Astrocyte (in vitro differentiated cells and primary cell): ENCODE data around the genes GZMA and GPX8.

DNA sequence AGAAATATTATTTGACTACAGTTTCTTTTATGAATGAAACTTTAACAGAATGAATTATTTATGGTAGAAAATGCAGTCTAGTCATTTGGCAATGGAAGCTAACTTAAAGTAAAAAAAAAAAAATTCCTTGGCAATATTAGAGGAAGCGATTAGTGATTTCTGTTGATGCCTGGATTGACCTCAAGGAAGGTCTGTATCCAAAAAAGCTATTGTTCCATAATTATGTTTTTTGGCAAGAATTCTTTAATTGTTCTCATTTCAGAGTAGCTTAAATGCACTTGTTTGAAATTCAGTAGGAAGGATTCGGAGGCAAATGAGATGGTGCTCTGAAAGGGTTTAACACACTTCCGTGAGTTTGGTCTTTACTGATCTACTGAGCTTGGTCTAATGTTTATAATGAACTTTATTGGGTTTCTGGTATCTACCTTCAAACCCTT lies 61.8 kb downstream of the ITGA1 start:
- PRO-cap = no peak
- RRBS, 2 experiments = no CpG with 5 or more reads among the region's 3 CpGs

GRCh38 chr5:52892204-52892655 lies 96.9 kb upstream of the ITGA2 start:
- PRO-cap = no peak
- RRBS, 2 experiments = no CpG with 5 or more reads among the region's 3 CpGs

- PRO-cap = no peak
- RRBS, 2 experiments = no CpG with 5 or more reads among the region's 5 CpGs
Measured at GRCh38 chr5:52955736-52956315, 33.3 kb upstream of the ITGA2 start.

GRCh38 chr5:53483955-53484555 lies 3.6 kb downstream of the FST start:
- PRO-cap = no peak
- RRBS, 2 experiments = no CpG with 5 or more reads among the region's 5 CpGs

DNA sequence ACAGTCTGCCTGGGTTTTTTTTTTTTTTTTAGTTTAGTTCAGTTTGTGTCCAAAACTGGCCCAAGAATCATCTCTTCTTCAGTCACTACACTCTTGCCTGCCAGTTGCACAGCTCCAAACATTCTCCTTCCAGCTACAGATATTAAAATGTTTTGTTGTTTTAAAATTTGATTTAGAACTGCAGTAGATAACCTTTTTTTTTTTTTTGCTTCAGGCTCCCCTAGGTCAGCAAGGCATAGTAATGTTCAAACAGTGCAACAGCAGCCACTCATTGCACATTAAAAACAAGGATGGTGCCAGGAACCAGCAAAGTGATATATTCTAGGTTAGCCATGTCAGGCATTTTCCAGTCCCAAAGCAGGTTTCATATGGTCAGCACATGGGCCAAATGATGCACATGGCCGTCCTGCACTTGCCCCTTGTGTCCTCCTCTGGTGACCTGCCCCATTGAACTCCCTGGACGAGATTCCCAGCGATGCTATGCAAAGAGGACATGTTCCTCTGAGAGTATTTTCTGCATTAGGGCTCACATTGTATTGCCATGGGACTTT lies 173.4 kb downstream of the ARL15 start:
- PRO-cap = no peak
- RRBS, 2 experiments = no CpG with 5 or more reads among the region's 3 CpGs

DNA sequence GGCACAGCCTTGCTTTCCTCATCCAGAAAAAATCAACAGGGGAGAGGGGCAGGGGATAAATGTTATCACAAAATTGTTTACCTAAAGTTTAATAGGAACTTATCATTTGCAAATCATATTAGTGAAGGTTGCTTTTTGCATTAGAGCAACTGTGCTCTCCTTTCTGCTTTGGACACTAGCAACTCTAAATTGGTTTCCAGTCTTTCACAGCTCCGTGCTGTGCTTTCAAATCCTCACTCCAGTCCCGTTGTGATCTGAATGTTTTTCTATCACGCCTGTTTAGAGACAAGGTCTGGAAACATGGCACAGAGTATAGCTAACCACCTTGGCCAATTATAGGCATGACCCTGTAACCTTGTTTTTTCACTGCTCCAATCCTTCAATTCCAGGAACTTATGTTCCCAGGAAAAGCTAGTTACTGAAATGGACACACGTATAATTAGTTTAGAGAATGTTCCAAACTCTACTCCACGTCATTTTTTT lies 55.6 kb downstream of the ARL15 start:
- PRO-cap = no peak
- RRBS, 2 experiments = no CpG with 5 or more reads among the region's 5 CpGs

DNA sequence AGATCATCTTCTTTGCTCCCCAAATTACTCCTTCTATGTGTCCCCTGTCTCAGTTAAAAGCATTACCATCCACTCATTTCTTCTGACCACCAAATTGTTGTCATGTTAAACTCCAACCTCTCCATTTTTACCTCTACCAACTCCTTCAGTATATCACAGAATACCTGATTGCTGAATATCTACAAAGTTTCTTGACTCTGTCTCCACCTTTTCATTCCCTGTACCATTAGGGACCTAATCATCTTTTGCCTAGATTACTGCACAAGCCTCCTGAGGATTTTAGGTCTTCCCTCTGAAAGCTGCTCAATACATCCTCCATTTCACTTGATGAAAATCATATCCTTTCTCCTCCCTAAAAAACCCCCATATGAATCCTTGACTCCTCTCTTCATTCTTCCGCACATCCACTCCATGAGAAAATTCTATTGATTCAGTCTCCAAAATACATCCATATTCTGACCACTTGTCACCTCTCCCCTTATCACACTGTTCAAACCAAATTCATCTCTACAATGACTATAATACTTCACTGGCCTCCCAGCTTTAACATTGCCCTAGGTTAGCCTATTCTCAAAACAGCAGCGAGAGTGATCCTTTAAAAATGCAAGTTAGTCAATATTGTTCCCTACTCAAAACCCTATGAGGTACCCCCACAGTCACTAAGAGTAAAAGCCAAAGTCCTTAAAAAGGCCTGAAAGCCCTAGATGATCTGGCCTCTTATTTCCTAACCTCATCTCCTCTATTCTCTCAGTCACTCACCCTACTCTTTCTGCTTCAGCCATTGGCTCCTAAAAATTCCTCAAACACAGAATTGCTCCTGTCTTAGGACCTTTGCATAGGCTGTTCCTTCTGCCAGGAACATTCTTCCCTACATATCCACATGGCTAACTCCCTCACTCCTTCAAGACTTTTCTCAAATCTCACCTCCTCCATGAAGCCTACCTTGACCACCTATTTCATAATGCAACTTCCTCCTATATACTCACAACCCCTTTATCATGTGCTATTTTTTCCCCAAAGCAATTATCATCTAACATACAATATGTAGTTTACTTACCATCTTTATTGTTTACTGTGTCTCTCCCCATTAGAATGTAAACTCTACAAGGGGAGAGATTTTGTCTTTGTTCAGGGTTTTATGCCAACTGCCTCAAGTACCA lies 46.1 kb downstream of the ARL15 start:
- PRO-cap = no peak
- RRBS, 2 experiments = no CpG with 5 or more reads among the region's 2 CpGs

DNA sequence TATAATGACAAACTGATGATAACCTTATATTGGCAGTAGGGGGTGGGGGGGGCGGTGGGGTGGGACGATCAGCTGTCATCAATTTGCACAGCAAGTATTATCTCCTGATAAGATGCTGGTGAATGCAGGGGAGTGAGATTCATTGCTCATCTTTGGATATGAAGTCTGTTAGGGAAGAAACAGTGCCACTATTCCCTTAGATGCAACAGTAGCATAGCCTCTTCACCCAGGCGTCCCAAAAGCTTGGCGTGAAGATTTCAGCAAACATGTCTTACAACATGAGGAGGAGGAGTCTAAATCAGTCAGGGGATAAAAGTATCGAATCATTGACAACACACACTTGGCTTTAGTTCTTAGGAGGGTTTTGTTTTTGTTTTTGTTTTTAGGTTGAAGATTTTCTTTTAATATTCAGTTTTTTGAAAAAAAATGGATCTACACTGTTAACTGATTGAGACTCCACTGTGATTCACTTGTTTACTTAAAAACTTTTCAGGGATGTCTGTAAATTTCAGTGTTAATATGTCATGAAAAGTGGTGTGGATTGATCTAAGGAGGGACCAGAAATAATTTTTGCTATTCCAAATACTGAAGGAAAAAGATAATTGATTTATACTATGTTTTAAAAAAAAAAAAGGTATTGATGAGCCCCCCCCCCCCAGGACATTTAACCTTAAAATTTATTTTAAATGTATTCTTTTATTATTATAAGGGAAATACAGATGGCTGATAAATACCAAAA lies 26.6 kb downstream of the SNX18 start:
- PRO-cap = no peak
- RRBS, 2 experiments = no CpG with 5 or more reads among the region's 5 CpGs

DNA sequence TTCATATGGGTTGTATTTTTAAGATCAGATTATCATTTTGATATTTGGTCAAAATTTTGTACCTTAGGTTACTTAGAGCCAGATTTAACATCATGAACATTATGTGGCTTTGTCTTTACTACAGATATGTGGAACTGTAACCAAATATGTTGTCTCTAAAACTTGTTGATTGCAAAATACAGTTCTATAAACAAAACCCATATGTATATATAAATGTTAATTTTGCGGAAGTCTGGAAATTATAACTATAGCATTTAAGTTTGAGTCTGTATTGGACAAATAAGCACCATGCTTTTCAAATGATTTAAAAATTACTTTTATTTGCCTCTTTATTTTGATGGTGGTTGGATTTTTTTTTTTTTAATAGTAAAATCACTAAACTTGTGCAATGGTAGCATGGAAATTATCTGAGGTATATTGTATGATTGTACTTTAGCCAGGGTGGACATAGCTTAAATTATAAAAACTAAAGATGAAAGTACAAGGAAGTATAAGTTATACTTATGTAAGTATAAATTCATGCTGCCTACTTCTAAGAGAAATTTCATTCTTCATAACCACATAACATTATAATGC lies 27.6 kb downstream of the SNX18 start:
- PRO-cap = no peak
- RRBS, 2 experiments = no CpG with 5 or more reads among the region's 1 CpG

- PRO-cap = no peak
- RRBS, 2 experiments = no CpG with 5 or more reads among the region's 9 CpGs
Measured at GRCh38 chr5:54901173-54901784, 84.1 kb downstream of the ESM1 start.

- PRO-cap = no peak
- RRBS, 2 experiments = no CpG with 5 or more reads among the region's 5 CpGs
Measured at GRCh38 chr5:55102328-55102957, at the start of gene GZMA. Gene GZMA, plus strand, starts transcription at chr5:55102646.

DNA sequence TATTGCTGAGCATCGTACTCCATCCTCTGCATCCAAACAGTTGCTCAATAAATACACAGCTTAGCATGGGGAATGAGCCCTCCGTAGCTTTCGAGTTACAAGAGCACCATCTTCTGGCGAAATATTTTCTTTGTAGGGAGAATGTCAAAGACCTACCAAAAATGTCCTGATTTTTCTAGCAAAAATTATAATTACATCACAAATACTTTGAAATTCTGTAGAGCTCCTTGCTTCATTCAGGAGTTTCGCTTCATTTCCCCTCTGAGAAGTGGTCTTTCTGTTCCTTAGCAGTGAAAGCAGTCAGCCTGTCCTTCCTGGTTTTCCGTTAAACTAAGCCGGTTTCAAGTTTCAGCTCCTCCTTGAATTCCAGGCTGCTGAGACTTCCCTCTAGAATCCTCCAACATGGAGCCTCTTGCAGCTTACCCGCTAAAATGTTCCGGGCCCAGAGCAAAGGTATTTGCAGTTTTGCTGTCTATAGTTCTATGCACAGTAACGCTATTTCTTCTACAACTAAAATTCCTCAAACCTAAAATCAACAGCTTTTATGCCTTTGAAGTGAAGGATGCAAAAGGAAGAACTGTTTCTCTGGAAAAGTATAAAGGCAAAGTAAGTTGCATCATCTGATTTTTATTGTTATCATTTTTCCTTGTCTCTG lies at the start of gene GPX8:
Gene GPX8, plus strand, starts transcription at position 381 of the 655 bp plus-strand sequence.
- PRO-cap = bidirectional peak, plus-strand start at position 429 of the sequence, minus-strand start at position 332 of the sequence
- RRBS, 2 experiments = 2% methylated on average over 3 of the region's 10 CpGs; no CpG with 5 or more reads in 1 of the 2 experiments

- PRO-cap = no peak
- RRBS, 2 experiments = no CpG with 5 or more reads among the region's 3 CpGs
Measured at GRCh38 chr5:55435967-55436421, 98.8 kb downstream of the PLPP1 start.

DNA sequence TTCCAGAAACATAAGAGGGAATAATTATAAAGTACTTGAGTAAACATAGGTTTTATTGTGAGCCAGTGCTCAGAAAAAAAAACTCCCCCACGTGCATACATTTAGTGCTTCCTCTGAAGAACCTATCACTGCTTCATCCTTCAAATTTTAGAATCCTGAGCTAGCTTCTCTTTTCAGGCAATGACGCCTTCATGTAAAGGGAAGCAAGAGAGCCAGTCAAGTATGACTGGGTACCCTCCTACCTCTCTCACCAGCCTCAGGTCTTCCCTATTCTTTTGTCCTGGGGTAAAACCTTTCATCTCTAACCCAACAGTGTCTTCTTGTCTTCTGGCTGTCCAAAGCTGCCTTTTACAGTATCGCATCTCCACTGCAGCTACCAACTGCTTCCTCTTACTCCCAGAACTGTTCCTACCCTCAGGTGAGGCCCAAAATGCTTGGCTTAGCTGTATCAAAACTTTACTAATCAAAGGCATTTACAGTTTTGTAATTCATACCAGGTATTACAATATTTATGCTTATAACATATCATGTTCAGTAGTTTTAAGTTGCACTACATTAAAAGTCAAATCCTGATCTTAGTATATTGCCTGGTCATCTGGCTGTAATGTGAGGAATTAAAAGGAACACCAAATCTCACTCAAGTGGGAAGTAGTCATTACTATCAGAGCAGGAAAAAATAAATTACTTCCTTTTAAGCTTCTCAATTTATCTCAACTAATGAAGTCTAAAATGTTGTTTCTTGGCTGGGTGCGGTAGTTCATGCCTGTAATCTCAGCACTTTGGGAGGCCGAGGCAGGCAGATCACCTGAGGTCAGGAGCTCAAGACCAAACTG lies 31.8 kb downstream of the PLPP1 start:
- PRO-cap = no peak
- RRBS, 2 experiments = no CpG with 5 or more reads among the region's 5 CpGs

GRCh38 chr5:55510223-55510471 lies 24.6 kb downstream of the PLPP1 start:
- PRO-cap = no peak
- RRBS, 2 experiments = no CpG with 5 or more reads among the region's 1 CpG

DNA sequence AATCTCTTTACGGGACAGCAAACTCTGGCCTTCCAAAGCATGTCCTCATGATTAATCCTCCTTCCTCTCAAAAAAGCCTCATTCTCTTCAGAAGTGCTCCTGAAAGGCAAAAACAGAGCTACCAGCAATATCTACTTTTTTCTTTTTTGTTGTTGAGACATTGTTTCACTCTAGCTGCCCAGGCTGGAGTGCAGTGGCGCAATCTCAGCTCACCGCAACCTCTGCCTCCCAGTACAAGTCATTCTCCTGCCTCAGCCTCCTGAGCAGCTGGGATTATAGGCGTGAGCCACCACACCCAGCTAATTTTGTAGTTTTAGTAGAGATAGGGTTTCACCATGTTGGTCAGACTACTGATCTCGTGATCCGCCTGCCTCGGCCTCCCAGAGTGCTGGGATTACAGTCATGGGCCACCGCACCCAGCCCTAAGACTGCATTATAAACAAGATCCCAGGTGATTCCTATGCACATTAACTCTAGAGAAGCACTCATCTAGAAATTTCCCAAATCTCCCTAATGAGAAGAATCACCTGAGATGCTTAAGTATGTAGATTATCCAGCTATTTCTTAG lies 17.0 kb downstream of the PLPP1 start:
- PRO-cap = no peak
- RRBS, 2 experiments = no CpG with 5 or more reads among the region's 8 CpGs

GRCh38 chr5:55568633-55569212 lies 34.0 kb upstream of the PLPP1 start:
- PRO-cap = no peak
- RRBS, 2 experiments = no CpG with 5 or more reads among the region's 11 CpGs

- PRO-cap = no peak
- RRBS, 2 experiments = no CpG with 5 or more reads among the region's 6 CpGs
Measured at GRCh38 chr5:55591565-55592090, 56.9 kb upstream of the PLPP1 start.

- PRO-cap = no peak
- RRBS, 2 experiments = no CpG with 5 or more reads among the region's 1 CpG
Measured at GRCh38 chr5:55594495-55594805, 59.7 kb upstream of the PLPP1 start.

DNA sequence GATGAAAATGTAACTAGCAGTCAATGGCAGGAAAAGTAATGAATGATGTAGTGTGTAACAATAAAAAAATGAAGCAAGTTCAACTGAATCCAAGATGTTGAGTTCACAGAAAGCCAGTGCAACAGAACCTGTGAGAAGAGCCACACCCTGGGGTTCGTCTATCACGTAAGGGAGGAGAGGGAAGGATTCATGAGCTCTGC lies 60.1 kb upstream of the PLPP1 start:
- PRO-cap = no peak
- RRBS, 2 experiments = no CpG with 5 or more reads among the region's 2 CpGs